Sciatic nerve (tissue), 1 donor: ENCODE data around the genes NUP210, FBLN2 and FGD5.

GRCh38 chr3:13047770-13048160 is 25.5 kb downstream of the IQSEC1 start:
- PRO-cap, result no peak

DNA sequence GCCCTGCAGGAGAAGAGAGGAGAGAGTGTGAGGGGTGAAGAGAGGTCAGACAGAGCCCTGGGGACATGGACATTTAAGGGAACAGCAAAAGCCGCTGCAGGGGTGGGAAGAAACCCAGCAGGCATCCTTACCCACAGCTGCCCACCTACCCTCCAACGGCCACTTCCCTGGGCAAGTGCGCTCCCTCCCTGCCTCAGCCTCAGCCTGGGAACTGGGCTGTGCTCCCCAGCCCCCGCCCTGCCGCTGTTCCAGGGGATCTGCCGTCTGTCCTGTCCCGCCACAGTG is 7.2 kb upstream of the IQSEC1 start:
- PRO-cap, result no peak

- PRO-cap, result no peak
These were observed 71.0 kb upstream of the IQSEC1 start for GRCh38 chr3:13144066-13144816.

GRCh38 chr3:13420194-13420556 is at the start of gene NUP210:
Gene NUP210, minus strand, starts transcription at chr3:13420322.
- PRO-cap, result bidirectional peak, plus-strand start at chr3:13420350, minus-strand start at chr3:13420255

GRCh38 chr3:13548635-13549253 is at the start of gene FBLN2:
Gene FBLN2, plus strand, starts transcription at chr3:13549125.
- PRO-cap, result bidirectional peak, plus-strand start at chr3:13549154, minus-strand start at chr3:13548985

DNA sequence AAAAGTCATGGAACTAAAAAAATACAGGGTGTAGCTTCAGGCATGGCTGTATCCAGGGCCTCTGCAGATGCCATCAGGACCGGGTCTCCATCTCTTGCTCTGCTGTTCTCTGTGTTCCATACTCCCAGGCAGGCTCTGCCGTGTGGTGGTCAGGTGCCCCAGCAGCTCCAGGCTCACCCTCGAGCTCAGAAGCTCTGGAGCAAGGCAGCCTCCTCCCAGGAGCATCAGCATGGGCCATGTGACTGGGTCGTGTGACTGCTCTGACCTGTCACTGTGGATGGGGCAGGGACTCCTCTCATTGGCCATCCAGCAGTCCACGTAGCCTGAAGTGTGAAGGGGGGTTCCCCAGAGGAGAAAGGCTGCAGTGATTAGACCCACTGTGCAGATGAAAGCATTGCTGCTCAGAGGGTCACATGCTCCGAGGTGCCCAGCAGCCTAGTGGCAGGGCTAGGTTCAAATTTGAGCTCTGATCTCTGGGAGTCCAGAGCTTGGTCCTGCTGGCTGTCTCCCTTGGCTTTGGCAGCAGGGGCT is 8.6 kb downstream of the FBLN2 start:
- PRO-cap, result no peak

- PRO-cap, result no peak
These were observed 13.1 kb downstream of the WNT7A start for GRCh38 chr3:13866793-13867129.

DNA sequence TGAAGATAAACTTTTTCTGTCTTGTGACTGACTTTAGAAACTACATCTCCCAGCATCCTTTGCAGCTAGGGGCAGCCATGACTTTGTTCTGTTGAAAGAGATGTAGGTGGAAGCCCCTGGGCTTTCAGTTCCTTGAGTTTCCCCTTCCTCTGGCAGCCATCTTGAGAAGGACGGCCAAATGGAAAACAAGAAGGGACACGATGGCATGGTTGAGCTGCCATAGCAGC is 11.8 kb upstream of the WNT7A start:
- PRO-cap, result no peak

GRCh38 chr3:14233948-14234914 is 55.6 kb downstream of the LSM3 start:
- PRO-cap, result no peak

DNA sequence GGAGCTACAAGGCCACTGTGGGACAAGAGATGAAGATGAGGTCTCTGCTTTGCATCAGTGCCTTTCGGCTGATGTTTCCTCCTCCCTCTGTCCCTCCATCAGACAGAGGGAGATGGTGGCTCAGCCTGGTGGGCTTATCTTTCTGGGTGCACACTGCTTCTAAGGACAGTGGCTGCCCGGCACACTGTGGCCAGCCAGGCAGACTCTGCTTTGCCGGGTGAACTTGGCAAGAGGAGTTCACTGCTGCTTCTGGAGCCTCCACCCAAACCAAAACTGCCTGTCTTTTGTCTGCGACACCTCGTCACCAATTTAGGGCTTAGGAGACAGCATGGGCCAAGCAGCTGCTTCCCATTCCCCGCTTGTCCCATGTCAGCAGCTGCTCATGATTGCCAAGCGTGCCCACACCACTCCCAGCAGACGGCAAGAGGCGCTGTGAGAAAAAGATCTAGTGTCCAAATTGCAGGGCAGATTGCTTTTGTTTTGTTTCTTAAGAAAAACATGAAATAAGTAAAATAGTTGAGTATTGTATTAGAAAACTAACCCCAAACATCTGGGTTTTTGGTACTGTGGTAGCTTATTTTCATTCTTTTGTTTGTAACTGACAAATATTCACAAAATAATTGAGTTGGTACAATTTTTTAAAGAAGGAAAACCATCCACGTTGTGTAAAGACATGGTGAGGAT is 57.3 kb downstream of the LSM3 start:
- PRO-cap, result no peak

- PRO-cap, result no peak
These were observed 74.2 kb downstream of the LSM3 start for GRCh38 chr3:14252683-14253342.

DNA sequence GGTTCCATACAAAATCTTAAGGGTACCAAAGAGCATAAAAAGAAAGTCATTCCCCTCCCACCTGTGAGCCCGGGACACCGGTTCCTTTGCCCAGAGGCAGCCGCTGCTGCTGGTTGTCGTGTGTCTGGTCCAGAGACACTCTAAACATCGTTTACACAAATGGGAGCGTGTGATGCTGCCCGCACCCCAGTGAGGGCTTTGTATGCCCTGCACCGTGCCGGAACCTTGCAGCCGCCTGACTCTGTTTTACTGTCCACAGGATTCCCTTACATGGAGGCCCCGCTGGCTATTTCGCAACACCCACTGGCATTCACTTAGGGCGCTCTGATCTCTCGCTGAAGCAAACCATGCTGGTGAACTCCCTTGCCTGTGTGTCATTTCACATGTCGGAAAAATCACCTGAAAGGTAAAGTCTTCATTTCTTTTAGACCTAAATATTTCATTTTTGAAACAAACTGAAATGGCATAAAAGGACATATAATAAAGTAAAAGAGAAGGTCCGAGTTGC is 100.8 kb upstream of the SLC6A6 start:
- PRO-cap, result no peak

DNA sequence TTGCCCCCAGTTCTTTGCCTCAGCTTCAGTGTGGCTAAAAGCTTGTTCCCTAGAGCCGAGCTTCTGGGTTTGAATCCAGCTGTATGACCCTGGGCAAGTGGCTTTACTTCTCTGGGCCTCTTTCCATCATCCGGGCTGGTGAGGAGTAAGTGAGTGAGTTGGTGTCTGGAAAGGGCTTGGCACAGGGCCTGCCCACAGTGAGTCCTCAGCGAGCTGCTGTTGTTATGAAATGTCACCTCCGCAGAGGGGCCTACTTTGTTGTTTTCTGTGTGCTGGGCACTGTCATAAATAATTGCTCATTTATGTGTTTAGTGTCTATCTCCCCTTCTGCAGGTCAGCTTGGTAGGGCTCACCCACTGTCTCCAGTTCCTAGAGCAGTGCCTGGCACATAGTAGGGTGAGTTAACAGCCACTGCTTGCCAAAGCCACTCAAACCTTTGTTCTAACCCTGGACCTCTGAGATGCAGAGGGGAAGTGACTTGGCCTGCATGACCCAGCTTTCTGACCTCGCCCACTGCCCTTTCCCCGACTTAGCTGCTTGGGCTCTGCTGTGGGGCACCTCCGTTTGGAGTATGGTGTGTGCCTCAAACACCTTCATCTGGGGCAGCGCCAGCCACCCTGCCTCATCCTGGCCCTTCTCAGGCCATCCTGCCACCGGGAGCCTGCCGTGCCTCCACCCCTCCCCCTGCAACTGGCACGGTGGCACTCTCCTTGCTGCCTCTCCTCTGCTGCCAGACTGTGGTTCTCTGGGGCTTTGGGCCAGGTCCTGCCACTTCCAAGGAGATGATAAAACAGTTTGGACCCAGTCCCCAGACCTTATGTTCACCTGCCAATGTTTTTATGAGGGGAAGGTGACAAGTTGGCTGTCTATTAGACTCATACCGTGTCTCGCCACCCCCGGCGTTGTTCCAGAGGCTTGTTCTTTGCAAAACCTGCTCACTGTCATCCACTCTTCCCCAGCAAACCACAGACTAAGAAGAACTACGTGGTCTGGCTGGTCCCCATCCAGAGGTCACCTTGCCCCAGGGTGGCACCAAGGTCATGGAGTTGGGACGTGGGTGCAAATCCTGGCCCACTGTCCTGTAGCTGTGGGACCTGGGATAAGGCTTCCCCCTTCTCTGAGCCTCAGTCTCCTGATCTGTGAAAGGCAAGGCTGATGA is 32.1 kb downstream of the SLC6A6 start:
- PRO-cap, result unidirectional peak, minus-strand start at position 649 of the sequence

DNA sequence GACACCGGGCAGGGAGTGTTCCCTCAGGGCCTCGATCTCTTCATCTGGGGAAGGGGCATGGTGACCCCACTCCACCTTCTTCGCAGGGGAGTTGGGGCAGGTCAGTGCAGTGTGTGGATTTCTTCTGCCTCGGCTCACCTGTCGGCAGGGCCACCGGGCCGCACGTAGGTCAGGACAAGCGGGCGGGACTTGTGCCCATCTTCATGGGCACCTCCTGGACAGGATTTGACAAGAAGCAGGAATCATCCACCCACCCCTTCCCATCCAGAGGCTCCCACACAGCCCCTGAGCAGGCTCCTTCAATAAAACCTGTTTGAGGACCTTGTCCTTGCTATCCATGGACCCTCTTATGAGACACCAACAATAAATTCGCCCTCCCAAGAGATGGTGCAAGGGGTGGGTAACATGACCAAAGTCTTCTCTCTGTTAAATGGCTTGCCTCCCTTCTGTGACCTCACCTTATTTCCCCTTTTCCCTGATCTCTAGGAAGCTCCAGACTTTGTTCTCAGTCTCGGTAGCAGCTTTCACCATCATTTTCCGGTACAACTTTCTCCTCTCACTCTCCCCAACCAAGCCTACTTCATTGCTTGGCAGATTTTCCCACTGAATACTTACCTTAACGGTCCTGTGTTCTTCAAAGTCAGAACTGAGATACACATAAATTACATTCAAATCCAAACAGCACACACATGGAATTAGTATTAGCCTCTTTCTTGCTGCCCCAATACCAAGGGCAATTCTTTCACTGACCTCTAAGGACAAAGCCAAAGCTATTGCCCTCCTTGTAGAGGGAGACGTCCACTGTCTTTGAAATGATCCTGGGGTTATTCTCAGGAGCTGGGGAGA is 17.1 kb downstream of the GRIP2 start:
- PRO-cap, result no peak

- PRO-cap, result no peak
These were observed 7.6 kb downstream of the GRIP2 start for GRCh38 chr3:14532461-14533101.

DNA sequence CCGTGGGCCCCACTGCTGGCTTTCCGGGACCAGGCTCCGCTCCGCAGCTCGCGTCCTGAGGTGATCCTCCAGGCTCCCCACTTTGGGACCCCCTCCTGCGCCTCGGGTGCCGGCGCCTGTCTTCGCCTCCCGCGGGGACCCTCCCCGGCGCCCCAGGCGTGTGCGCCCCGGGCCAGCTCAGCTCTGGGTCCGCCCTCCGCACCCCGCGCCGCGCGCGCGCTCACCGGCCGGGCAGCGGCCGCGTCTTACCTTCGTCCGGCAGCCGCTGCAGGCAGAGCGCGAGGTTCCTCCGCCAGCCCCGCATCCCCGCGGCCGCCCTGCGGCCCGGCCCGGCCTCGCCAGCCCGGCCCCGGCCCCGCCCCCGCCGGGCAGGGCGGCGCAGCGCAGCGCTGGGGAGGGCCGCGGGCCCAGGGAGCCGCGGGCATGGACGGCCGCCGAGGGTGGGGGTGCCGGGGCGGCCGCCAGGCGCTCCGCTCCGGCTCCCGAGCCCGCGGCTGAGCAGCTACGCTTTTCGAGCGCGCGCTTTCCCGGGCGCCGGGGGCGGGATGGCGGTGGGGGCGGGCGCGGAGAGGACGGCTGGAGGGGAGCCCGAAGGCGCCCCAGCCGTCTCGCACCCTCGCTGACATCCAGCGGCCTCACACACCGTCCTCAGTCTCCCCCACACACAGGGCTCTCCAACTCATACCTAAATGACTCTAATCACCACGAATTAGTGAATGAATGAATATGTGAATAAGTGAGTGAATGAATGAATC is 48.7 kb upstream of the CCDC174 start:
- PRO-cap, result no peak

DNA sequence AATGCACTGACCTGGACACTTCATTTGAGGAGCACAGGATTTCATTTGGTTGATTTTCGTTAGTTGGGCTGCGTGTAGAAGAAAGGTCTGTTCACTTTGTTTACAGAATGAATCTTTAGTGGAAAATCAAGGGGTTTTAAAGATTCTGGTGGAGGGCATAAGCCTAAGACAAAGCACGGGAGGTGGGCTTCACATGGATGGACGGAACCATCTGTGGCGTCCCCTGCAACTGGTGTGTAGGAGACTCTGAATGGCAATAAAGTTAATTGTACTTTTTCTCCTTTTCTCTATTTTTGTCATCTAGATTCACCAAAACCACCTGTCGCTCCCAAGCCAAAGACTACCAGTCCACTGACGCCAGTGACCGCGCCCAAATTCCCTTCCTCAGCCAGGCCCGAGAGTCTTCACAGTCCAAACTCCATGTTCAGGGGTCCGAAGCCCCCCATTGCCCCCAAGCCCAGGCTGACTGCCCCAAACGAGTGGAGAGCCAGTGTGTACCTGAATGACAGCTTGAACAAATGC is at the start of gene FGD5:
Gene FGD5 (plus strand): TSS at position 311 of the 522 bp plus-strand sequence.
- PRO-cap, result no peak

GRCh38 chr3:14900987-14901868 is 46.2 kb upstream of the NR2C2 start:
- PRO-cap, result no peak

- PRO-cap, result no peak
These were observed 14.8 kb downstream of the NR2C2 start for GRCh38 chr3:14962120-14962728.

DNA sequence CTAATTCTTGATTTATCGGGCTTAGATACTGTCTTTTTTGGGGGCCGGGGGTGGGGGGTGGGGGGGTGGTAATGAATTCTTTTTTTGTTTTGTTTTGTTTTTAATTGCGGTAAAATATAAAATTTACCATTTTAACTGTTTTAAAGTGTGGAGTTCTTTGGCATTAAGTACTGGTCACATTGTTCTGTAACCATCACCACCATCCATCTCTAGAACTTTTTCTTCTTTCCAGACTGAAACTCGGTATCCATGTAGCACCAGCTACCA is 22.8 kb downstream of the NR2C2 start:
- PRO-cap, result no peak